ENCODE results near the gene SHTN1.

DNA sequence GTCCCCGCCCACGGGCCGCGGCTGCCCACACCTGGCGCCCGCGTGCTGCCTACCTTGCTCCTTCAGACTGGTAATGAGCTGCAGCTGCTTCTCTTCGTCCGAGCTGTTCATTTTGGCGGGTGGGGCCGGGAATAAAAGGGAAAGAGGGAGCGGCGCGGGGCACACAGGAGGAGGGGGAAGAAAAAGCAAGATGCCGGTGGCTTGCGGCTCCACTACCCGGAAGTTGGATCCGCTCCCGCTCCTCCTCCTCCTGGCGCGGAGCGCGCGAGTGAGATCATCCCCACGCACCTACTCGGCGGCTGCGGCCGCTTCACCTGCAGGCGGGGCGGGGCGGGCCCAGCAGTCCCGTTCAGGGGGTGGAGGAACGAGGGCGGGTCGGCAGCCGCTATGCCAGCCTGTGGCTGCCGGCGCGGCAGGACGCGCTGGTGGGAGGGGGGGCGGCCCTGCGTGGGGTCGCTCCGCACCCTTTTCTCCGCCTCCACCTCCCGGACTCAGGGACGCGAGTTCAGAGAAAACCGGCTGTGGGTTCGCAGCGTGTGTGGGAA, at the start of gene SHTN1:
Gene SHTN1, minus strand, starts transcription at position 219 of the 545 bp plus-strand sequence.
- PRO-cap: bidirectional peak, plus-strand start at position 351 of the sequence, minus-strand start at position 270 of the sequence
CAGE:
- cytosol, long polyA plus RNA: no peak
- long polyA plus RNA: start-site peak on the minus strand centred at position 257 of the sequence, 124 bp wide, 705 and 51 reads in 2 replicates
- nucleus, long polyA plus RNA: start-site peak on the minus strand centred at position 271 of the sequence, 153 bp wide, 295 and 358 reads in 2 replicates

DNA sequence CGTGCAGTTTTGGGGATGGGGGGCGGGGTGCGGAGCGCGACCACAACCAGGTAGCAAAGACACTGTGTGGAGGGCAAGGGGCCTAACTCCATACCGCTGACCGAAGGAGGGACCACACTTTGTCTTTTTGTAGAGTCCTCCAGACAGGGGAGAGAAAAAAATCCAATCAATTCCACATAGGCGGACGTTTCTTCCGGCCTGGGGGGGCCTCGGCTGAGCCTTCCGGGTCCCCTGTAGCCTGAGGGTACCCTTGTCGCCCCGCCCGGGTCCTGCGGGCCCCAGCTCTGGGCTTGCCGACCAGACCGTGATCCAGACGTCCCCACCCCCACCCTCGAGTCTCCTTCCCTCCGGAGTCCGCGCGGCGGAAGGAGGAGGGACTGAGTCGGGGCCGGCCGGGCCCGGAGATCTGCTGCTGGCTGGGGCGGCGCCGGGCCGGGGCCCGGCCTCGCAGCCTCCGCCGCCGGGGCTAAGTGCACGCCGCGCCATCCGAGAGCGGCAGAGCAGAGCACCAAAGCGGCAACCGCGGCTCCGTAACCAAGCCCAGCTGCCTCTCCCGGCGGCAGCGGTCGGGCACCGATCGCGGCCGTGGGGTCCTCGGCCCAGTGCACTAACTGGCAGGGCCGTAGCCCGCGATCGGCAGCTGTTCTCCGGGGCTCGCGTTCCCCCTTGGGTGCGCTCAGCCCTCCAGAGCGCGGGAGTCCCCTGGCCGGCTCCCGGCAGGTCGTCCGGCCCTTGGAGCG, 1.1 kb downstream of the VAX1 start:
- PRO-cap: no peak
CAGE:
- cytosol, long polyA plus RNA: no peak
- long polyA plus RNA: no peak
- nucleus, long polyA plus RNA: no peak

GRCh38 chr10:117138744-117138946, 575 bp upstream of the VAX1 start:
- PRO-cap: no peak
CAGE:
- cytosol, long polyA plus RNA: no peak
- long polyA plus RNA: no peak
- nucleus, long polyA plus RNA: no peak

- PRO-cap: no peak
CAGE:
- cytosol, long polyA plus RNA: no peak
- long polyA plus RNA: no peak
- nucleus, long polyA plus RNA: no peak
These were observed 13.8 kb downstream of the PDZD8 start for GRCh38 chr10:117361235-117361950.

- PRO-cap: no peak
CAGE:
- cytosol, long polyA plus RNA: no peak
- long polyA plus RNA: no peak
- nucleus, long polyA plus RNA: no peak
These were observed 870 bp downstream of the PDZD8 start for GRCh38 chr10:117374170-117374969.

GRCh38 chr10:117541652-117542013, 913 bp upstream of the EMX2 start:
- PRO-cap: no peak
CAGE:
- cytosol, long polyA plus RNA: no peak
- long polyA plus RNA: no peak
- nucleus, long polyA plus RNA: no peak

DNA sequence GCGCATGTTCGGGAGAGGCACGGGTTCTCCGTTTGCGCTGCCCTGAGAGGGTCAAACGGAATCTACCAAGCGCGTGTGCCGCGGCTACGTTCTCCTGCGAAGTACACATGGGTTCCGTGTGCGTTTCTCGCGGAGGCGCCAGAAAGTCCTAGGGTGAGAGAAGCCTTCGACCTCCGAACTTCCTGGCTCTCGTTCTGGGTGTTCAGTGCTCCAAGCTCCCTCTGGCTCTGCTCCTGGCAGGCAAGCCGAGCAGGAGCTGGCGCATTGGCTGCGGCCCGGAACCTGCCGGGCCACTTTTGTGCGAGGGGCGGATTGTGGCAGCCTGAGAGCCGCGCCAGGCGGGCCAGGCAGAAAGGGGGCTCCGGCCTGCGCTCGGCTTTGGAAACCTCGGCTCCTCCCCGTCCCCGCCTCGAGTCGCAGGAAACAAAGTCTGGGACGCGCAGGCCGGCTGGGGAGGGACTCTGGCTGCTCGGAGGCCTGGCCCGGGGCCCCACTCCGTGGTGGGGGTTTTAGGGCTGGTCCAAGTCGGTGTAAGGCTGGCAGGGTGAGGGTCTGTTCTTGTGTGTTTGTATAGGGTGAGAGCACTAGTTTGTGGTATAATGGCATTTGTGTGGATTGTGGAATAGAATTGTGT, 9.7 kb downstream of the EMX2 start:
- PRO-cap: no peak
CAGE:
- cytosol, long polyA plus RNA: no peak
- long polyA plus RNA: no peak
- nucleus, long polyA plus RNA: no peak

GRCh38 chr10:117609089-117609840, 66.7 kb downstream of the EMX2 start:
- PRO-cap: no peak
CAGE:
- cytosol, long polyA plus RNA: no peak
- long polyA plus RNA: no peak
- nucleus, long polyA plus RNA: no peak

DNA sequence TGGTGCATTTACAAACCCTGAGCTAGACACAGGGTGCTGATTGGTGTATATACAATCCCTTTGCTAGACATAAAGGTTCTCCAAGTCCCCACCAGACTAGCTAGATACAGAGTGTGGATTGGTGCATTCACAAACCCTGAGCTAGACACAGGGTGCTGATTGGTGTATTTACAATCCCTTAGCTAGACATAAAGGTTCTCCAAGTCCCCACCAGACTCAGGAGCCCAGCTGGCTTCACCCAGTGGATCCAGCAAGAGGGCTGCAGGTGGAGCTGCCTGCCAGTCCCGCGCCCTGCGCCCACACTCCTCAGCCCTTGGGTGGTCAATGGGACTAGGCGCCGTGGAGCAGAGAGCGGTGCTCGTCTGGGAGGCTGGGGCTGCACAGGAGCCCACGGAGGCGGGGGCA, 5.1 kb upstream of the CACUL1 start:
- PRO-cap: no peak
CAGE:
- cytosol, long polyA plus RNA: no peak
- long polyA plus RNA: no peak
- nucleus, long polyA plus RNA: no peak

DNA sequence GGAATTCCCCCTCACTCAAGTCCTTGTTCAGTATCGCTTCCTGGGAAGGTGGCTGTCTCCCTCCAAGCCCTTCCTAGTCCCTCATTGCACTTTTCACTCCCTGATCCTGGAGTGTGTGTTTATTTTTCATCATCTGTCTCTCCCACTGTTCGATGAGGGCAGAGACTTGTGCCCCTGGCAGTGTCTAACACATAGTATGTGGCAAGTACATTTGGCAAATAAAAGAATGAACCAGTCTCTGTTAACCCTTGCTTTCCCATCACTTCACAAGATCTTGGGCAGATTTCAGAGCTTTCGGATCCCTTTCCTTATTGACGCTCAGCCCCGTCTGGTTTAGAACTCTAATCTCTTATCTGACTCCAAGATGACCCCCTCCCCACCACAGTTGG, 24.0 kb upstream of the CACUL1 start:
- PRO-cap: no peak
CAGE:
- cytosol, long polyA plus RNA: no peak
- long polyA plus RNA: no peak
- nucleus, long polyA plus RNA: no peak

DNA sequence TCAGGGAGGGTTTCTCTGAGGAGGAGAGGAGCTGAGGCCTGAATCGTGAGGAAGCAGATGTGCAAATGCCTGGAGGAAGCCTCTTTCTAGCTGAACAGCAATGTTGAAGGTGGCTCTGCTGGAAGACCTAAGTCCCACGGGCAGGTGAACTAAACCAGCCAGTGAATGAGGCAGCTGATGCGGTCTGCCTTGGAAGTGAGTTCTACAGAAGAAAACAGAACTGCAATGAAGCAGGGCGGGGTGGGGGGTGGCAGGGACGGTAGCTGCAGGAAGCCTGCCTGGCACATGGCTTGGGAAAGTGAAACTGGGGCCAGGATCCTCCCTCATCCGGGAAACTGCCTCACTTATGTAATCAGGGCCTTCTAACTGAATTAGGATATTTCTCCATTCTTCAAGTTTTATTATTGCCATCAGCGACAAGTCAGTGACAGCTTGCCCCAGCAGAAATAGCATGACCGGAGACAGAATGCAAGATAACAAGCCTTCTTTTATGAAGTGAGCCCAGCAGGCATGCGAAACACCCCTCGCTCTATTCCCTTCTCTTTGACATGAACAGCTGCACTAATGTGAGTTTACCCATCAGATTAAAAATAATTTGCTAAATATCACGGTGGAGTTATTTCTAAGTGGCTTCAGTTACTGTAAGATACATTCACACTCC, 77.4 kb upstream of the CACUL1 start:
- PRO-cap: no peak
CAGE:
- cytosol, long polyA plus RNA: no peak
- long polyA plus RNA: no peak
- nucleus, long polyA plus RNA: no peak

GRCh38 chr10:119048164-119048748, 18.7 kb downstream of the NANOS1 start:
- PRO-cap: no peak
CAGE:
- cytosol, long polyA plus RNA: no peak
- long polyA plus RNA: no peak
- nucleus, long polyA plus RNA: no peak

DNA sequence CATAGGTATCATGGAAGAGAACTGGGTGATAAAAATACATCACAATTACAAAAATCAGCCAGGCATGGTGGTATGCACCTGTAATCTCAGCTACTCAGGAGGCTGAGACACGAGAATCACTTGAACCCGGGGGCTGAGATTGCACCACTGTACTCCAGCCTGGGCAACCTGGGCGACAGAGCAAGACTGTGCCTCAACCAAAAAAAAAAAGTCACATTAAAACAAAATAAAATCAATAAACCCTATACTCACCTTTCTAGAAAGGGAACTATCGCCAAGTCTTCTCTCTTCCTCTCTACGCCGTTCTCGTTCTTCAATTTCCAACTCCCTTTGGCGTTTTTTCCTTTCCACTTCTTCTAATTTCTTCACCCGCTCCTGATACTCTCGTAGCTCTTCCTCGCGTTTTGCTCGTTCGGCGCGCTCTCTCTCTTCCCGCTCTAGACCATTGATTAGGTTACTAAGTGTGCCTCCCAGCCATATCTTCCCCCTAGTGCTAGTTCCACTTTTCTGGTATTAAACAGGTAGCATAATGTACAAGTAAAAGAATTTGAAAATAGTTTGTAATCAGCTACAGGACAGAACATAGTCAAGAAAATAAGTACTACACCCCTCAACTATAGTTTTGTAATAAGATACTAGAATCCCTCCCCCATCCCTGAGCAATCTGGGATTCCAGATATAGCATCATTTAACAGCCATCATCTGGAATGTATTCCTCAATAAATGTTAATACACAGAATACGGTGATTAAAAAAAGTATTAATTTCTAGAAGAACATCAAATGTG, 20.2 kb downstream of the NANOS1 start:
- PRO-cap: no peak
CAGE:
- cytosol, long polyA plus RNA: no peak
- long polyA plus RNA: start-site peak on the minus strand centred at position 363 of the sequence, 144 bp wide, 562 and 350 reads in 2 replicates
- nucleus, long polyA plus RNA: start-site peak on the minus strand centred at position 362 of the sequence, 151 bp wide, 166 and 99 reads in 2 replicates

GRCh38 chr10:119215053-119216010, 8.0 kb downstream of the GRK5 start:
- PRO-cap: no peak
CAGE:
- cytosol, long polyA plus RNA: no peak
- long polyA plus RNA: no peak
- nucleus, long polyA plus RNA: no peak

DNA sequence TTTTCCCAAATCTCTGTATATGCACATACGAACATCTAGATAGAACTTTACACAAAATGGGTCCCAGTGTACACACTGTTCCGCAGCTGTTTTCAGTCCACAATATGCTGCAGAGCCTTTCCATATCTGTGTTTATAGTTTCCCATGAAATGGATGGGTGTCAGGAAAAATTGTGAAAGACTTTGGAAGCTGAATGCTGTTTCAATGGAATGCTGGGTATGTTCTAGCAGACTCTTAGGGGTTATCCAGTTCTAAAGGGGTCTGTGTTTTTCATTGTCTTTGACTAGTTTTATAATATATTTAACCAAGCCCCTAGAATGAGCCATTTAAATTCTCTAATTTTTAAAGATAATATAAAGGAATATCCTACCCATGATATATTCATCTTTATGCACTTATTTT, 13.9 kb downstream of the GRK5 start:
- PRO-cap: no peak
CAGE:
- cytosol, long polyA plus RNA: no peak
- long polyA plus RNA: no peak
- nucleus, long polyA plus RNA: no peak

GRCh38 chr10:119264570-119265201, 57.3 kb downstream of the GRK5 start:
- PRO-cap: no peak
CAGE:
- cytosol, long polyA plus RNA: no peak
- long polyA plus RNA: no peak
- nucleus, long polyA plus RNA: no peak

- PRO-cap: no peak
CAGE:
- cytosol, long polyA plus RNA: no peak
- long polyA plus RNA: no peak
- nucleus, long polyA plus RNA: no peak
These were observed 98.5 kb downstream of the GRK5 start for GRCh38 chr10:119305575-119306557.

- PRO-cap: no peak
CAGE:
- cytosol, long polyA plus RNA: no peak
- long polyA plus RNA: no peak
- nucleus, long polyA plus RNA: no peak
These were observed 123.8 kb downstream of the GRK5 start for GRCh38 chr10:119330877-119331845.

- PRO-cap: no peak
CAGE:
- cytosol, long polyA plus RNA: no peak
- long polyA plus RNA: no peak
- nucleus, long polyA plus RNA: no peak
These were observed 140.7 kb downstream of the RGS10 start for GRCh38 chr10:119401595-119402420.

DNA sequence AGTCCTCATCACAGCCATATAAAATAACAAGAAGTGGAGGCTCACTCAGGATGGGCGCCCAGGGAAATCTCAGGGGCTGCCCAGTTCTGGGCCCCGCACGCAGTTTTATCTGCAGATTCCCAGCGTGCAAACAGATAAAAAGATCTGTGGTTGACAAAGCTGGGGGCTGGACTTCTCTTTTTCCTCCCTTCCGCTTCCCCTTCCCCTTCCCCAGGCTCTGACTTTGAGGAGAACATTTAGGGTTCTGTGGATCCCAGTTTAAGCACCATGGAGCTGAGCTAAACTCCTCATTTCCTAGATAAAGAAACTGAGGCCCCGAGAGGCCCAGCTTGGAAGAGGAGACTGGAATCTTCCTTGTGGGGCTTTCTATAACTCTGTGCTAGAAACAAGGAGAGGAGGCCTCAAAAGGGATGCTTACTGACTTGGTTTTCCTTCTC, 135.5 kb downstream of the RGS10 start:
- PRO-cap: no peak
CAGE:
- cytosol, long polyA plus RNA: no peak
- long polyA plus RNA: no peak
- nucleus, long polyA plus RNA: no peak

All from A549 (cell line).